ENCODE measurements around the genes BHLHE41 and MANSC4.

DNA sequence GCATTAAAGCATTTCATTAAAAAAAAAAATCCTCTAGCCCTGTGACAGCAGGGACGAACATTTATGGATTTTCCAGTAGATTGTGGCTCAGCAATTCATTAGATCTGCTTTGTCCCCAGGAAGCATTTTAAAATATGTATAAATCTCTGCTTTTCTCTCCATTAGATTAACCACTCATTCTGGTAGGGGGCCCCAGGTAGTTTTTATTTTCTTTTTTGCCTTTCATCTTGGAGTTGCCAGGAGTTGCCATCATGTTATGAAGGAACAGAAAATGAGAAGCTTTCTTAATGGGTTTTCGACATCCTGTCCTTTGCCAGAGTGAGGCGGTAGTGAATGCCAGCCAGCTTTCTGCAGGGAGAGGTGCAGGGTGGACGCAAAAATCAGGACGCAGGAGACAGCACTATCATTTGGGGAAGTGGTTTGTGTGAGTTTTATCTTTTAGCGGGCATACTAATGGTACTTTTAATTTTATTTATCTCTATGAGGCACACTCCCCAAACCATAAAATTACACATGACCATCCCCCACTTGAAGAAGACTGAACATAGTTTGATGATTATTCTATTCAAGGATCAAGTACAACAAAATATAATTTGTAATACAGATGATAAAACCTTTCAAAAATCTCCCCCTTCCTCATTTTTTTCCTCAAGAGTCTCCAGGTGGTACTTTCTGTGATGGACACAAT is 1.7 kb downstream of the RASSF8 start:
- PRO-cap, 5 experiments = no peak in any of the 5 experiments
- RAMPAGE, long total RNA, 2 experiments = no peak in any of the 2 experiments
- RRBS = no CpG with 5 or more reads among the region's 6 CpGs

GRCh38 chr12:26055107-26055577 is 69.7 kb downstream of the BHLHE41 start:
- PRO-cap, 5 experiments = no peak in any of the 5 experiments
- RAMPAGE, long total RNA, 2 experiments = no peak in any of the 2 experiments
- RRBS = no CpG with 5 or more reads among the region's 3 CpGs

DNA sequence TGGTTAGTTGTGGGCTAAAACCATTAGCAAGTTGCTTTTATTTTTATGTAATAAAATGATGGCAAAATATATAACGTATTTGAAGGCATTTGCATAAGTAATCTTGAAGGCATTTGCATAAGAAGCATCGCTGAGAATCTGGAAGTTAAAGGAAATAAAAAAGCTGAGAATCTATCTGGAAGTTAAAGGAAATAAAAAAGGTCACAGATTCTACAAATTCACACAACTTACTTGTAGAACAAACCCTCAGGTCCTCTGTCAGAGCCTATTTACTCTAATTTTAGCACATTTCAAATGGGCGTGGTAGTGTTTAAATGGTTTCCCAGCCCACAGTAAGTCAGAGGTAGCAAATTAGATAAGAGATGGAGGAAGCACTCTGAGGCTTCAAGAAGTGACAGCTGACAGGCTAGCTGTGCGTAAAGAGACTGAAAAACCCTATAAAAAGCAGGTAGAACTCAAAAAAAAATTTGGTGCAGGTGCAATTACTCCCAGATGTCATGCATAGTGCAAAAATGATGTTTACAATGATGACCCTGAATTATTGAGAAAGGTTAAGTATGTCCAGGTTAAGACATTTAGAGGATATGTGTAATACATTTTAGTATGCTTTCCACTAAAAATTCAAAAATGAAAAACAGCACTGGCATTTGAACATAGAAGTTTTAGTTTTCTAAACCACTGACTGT is 7.5 kb downstream of the BHLHE41 start:
- PRO-cap, 5 experiments = no peak in any of the 5 experiments
- RAMPAGE, long total RNA, 2 experiments = no peak in any of the 2 experiments
- RRBS = no CpG with 5 or more reads among the region's 4 CpGs

DNA sequence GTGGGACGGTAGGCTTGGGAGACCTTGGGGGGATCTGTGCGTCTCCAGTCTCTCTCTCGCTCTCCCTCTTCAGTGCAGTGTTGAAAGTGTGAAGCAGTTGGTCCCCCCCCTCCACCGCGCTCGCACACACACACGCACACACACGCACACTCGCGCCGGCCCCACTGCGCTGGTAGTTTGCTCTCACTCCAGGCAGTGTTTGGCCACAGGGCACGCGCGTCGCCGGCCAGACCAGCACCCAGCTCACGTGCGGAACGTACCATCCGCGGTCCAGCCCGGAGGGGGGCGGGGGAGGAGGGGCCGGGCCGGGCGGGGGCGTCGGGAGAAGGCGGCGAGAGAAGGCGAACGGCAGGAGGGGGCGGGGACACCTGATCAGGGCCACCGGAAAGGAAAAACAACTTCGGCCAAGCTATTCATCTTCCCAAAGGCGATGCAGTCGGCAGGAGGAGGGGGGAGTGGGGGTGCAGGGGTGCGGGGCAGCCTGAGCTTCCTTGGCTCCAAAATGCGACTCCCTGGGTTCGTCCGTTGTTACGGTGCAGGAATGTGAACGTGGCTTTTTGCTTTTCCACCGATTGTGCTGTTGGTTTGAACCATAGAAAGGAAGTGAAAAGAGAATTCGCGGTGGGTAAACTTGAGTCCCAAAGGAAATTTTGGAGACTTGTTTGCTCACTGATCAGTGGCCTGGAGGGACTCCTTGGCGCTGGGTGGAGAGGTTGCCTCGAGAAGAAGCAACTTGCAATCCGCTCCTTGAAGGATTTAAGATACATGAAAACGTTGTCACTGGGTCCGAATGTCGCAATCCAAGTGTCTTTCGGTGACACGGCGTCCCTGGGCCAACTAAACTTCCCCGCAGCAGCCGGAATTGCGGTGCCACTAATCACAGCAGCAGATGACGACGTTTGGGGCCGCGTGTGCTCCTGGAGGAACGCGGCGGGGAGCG is at the start of gene BHLHE41:
Gene BHLHE41, minus strand, starts transcription at position 202 of the 940 bp plus-strand sequence.
- PRO-cap, 5 experiments = peak in 4 of 5 experiments; most common plus-strand start position 344 of the sequence (in 2); most common minus-strand start position 201 of the sequence (in 4)
- RAMPAGE, long total RNA, 2 experiments = start-site peak on the minus strand in 1 of 2 experiments, centred at position 210 of the sequence, 19 reads per replicate
- RRBS = 4% methylated on average over 27 of the region's 67 CpGs

DNA sequence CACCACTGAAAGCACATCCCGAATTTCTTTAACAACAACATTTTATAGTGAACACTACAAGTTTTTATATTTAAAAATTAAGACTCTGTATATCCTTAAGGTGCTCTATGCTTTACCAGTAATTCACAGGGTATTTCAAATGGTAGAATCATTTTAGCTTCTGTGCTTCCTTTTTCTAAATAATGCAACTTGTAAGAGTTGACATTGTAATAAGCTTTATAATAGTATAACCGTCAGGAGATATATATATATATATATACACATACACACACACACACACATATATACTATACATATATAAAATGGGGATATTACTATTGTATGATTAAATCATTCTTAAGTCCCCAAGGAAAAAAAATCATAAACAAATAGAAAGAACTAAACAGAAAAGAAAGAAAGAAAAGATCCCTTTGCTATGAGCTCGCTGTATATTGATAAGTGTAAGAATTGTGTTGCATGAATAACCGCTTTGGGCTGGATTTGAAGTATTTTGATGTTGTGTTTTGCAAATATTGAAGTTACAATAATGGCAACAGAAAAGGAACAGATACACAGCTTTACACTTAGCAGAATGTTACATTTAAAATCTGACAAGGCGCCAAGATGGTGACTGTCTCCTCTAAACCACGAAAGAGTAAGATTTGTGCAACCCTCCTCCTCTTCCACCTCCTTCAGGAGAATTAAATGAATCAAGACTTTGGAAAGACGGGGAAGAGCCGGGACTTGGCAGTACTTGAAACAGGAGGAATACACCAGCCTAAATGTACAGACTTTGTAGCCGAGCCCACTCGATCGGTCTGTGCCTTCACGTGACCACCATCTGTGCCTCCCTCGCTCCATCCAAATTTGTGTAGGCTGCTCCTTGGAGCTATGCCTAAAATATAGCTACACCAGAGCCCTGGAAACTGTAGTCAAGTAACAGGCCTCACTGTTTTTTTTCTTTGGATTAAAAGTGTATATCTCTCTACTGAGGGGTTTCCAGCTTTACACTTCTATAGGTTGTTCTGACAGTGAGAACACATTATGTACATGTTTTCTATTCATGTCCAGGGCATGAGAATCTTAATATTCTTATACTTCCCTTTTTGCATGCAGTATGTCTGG is 38.1 kb downstream of the SSPN start:
- PRO-cap, 5 experiments = no peak in any of the 5 experiments
- RAMPAGE, long total RNA, 2 experiments = no peak in any of the 2 experiments
- RRBS = no CpG with 5 or more reads among the region's 13 CpGs

GRCh38 chr12:26337686-26338389 is 142.5 kb downstream of the SSPN start:
- PRO-cap, 5 experiments = no peak in any of the 5 experiments
- RAMPAGE, long total RNA, 2 experiments = no peak in any of the 2 experiments
- RRBS = no CpG with 5 or more reads among the region's 2 CpGs

DNA sequence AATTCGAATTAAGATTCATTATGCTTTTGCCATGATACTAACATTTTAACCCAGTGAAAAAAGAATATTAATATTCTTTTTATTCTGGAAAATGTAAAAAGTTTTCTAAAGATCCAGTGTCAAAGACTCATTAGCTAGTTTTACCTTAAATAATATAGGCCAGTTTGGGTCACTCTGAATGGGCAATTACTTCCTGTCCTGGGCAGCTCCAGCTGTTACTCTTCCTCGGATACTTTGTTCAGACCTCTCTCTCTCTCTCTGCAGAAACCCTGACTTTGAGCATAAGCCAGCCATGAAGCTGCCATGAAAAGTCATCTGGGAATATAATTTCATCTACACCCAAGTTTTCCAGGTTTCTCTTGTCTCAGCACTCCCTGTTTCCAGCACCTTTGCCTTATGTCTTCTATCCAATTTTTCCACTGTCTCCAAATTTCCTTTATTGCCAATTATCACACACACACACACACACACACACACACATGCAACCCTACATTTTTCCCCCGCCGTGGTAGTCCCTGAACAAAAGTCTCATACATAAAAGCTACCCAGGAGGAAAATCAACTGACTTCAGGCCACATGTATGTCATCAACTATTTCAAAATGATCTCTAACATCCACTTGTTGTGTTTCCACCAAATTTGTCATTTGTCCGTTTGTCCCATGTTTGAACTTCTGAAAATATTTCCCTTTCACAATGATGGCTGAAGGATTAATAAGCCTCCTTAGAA is 318.1 kb downstream of the SSPN start:
- PRO-cap, 5 experiments = no peak in any of the 5 experiments
- RAMPAGE, long total RNA, 2 experiments = no peak in any of the 2 experiments
- RRBS = no CpG with 5 or more reads among the region's 5 CpGs

- PRO-cap, 5 experiments = no peak in any of the 5 experiments
- RAMPAGE, long total RNA, 2 experiments = no peak in any of the 2 experiments
- RRBS = no CpG with 5 or more reads among the region's 1 CpG
These were observed 205.1 kb downstream of the ITPR2 start for GRCh38 chr12:26627899-26628376.

GRCh38 chr12:26691477-26692061 is 141.4 kb downstream of the ITPR2 start:
- PRO-cap, 5 experiments = no peak in any of the 5 experiments
- RAMPAGE, long total RNA, 2 experiments = no peak in any of the 2 experiments
- RRBS = no CpG with 5 or more reads among the region's 12 CpGs

DNA sequence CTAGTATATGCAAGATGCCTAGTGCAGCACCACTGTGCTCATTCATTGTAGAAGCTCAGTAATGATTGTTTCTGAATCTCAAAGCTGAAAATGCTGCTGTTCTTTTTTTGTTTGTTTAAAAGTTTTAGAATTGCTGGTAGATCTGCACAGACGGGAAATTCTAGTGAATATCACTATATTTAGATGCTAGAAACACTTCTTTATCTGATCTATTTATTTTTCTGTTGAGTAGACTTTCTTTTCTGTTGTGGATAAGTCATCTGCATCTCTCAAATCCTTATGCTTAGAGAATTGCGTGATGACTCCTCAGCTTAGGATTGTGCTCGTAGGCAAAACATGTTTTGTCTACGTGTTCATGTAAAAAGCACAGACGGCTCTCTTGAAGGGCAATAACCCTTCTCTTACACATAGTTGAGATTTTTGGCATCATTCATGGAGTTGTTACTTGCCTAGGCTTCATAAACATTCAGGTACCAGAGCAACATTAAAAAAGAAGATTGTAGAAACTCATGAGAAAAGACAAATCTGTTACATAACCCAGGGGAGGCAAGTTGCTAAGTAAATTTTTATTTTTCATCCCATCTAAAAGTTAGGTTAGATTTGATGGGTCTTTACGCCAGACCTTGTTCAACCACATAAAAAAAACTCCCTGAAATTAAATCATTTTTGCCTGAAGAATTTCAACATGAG is 18.6 kb downstream of the PPFIBP1 start:
- PRO-cap, 5 experiments = no peak in any of the 5 experiments
- RAMPAGE, long total RNA, 2 experiments = no peak in any of the 2 experiments
- RRBS = no CpG with 5 or more reads among the region's 6 CpGs

GRCh38 chr12:27562019-27562242 is 37.9 kb downstream of the PPFIBP1 start:
- PRO-cap, 5 experiments = no peak in any of the 5 experiments
- RAMPAGE, long total RNA, 2 experiments = no peak in any of the 2 experiments
- RRBS = no CpG with 5 or more reads among the region's 2 CpGs

GRCh38 chr12:27711228-27711874 is 719 bp downstream of the MRPS35 start:
- PRO-cap, 5 experiments = peak in 1 of 5 experiments; most common minus-strand start chr12:27711472 (in 1)
- RAMPAGE, long total RNA, 2 experiments = no peak in any of the 2 experiments
- RRBS = no CpG with 5 or more reads among the region's 16 CpGs

DNA sequence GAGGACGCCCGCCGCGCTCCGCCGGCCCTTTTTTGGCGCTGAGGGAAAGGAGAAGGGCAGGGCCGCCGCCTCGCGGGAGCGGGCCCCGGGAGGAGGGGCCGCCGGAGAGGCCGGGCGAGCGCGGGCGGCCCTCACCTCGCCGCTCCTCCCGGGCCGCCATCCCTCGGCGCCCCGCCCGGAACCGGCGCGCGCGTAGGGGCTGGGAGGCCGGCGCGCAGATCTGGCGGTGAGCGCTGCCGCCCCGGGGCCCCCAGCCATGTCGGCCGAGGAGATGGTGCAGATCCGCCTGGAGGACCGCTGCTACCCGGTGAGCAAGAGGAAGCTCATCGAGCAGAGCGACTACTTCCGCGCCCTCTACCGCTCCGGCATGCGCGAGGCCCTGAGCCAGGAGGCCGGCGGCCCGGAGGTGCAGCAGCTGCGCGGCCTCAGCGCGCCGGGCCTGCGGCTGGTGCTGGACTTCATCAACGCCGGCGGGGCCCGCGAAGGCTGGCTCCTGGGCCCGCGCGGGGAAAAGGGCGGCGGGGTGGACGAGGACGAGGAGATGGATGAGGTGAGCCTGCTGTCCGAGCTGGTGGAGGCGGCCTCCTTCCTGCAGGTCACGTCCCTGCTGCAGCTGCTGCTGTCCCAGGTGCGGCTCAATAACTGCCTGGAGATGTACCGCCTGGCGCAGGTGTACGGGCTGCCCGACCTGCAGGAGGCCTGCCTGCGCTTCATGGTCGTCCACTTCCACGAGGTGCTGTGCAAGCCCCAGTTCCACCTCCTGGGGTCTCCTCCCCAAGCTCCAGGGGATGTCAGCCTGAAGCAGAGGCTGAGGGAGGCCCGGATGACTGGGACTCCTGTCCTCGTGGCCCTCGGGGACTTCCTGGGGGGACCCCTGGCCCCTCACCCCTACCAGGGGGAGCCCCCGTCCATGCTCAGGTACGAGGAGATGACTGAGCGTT is at the start of gene MANSC4:
Gene MANSC4, minus strand, starts transcription at position 162 of the 941 bp plus-strand sequence.
- PRO-cap, 5 experiments = peak in 4 of 5 experiments; most common plus-strand start position 187 of the sequence (in 3); most common minus-strand start position 34 of the sequence (in 4)
- RAMPAGE, long total RNA, 2 experiments = no peak in any of the 2 experiments
- RRBS = 1% methylated on average over 33 of the region's 91 CpGs

DNA sequence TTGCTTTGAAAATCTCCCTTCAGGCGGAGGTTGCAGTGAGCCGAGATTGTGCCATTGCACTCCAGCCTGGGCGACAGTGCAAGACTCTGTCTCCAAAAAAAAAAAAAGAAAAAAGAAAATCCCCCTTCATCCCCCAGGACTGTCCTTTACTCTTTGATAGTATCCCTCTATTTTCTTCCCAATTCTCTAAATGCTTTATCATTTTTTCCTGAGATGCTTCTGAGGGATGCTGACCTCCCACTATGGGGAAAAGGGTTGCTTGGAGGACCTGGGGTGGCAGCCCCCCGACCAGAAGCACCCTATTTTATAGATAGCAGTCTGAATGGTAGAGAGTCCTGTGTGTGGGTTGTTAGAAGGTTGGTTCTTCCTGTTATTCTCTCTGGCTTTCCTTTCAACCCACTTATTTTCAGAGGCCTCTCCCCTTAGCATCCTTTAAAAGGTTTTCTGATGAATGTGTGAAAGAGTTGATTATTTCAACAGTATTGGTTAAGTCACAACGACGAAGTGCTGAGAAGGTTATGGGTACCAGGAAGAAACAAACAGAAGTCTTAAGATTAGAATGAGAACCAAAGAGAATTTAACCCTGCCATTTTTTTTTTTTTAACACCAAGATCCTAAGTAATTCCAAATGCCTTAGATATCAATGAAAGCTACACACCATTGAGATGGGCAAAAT is 20.7 kb upstream of the MANSC4 start:
- PRO-cap, 5 experiments = no peak in any of the 5 experiments
- RAMPAGE, long total RNA, 2 experiments = no peak in any of the 2 experiments
- RRBS = no CpG with 5 or more reads among the region's 6 CpGs

DNA sequence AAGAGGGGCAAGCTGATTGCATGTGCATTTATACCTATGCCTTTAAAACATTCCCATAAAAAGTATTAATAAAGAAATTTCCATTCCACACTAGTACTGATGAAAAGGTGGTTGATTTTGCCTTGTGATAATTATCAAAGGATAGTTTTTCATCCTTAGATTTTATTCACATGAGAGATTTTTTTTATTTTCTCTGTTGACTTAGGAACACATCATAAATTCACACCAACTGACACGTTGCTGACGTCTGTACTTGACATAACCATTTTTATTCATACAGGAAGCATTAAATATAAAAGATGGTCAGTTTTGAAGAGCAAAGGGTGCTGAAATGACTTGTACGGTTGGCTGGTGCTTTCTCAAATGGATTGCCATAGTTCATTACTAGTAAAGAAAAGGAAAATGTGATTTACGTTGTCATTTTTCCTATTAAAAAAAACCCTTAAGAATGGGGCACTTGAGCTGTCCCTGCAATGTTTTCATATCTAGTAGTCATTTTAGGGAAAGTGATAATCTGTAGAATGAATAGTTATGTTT is 22.3 kb upstream of the MANSC4 start:
- PRO-cap, 5 experiments = no peak in any of the 5 experiments
- RAMPAGE, long total RNA, 2 experiments = no peak in any of the 2 experiments
- RRBS = no CpG with 5 or more reads among the region's 4 CpGs

GRCh38 chr12:27970696-27971871 is 1.4 kb downstream of the PTHLH start:
- PRO-cap, 5 experiments = no peak in any of the 5 experiments
- RAMPAGE, long total RNA, 2 experiments = no peak in any of the 2 experiments
- RRBS = 3% methylated on average over 11 of the region's 44 CpGs

DNA sequence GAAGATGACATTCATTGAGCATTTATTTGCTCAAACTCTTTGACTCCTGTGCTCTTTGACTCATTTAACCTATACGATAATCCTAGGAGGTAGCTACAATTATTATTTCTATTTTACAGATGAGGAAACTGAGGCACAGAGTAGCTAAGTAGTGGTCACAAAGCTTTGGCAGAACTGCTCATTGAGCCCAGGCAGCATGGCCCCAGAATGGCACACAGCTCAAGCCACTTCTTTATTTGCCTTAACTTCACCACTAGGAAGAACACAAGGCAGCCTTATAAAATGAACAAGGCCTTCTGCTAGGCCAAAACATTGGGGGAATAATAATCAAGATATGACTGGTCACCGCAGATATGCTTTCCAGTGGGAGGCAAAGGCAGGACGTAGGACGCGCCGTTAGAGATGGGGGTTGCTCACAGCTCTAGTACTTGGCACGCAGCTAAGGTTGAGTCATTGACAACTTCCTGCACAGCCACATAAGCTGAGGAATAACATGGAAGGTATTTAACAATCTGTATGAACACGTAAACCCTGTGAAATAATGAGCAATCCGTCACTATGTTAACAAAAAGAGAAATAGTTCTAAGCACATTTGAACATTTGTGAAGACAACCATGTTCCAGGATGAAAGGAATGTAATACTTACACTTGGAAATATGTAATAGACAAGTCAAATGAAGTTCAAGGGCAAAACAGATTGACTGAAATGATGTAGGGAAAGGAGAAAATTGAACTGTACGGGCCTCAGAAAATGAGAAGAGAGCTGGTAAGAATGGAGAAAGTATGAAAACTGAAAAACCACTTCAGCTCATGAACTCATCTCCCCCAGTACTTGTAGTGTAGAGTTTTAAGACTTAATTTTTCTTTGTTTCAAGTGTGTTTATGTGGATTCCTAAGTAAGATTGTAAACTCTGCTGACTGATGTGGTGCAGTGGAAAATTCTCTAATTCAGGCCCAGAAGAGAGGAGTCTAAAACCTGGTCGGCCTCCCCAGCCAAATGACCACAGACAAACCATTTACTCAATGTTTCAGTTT is 59.5 kb upstream of the CCDC91 start:
- PRO-cap, 5 experiments = no peak in any of the 5 experiments
- RAMPAGE, long total RNA, 2 experiments = no peak in any of the 2 experiments
- RRBS = no CpG with 5 or more reads among the region's 11 CpGs

DNA sequence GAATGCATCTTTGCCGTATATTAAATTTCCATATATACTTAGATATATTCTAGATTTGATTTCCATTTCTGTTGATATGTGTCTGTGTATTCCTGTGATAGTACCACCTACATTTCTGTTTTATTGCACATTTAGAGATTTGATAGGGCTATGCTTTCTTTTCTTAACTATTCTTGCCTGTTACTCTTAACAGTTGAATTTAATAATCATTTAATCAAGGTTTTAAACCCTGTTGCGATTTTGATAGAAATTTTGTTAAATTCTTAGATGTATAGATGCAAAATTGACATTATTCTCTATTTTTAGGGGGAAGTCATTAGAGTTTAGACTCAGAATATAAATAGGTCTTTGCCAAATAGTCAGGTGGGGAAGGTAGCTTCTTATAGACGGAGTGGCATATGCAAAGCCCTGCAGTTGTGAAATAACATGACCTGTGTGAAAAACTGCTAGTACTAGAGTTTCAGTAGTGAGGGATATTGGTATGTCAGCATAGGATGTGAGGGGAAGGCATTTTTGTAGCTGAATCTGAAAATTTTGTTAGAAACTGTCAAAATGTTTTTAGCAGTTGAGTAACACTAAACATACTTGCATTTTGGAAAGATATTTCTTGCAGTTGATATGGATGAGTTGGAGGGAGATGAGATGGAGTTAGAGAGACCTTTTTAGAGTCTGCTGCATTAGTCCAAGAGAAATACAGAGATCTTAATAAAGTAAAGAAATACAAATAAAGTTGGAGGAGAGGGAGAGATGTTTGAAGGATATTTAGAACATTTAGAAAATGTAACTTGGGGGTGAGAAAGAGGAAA is 133.4 kb downstream of the CCDC91 start:
- PRO-cap, 5 experiments = no peak in any of the 5 experiments
- RAMPAGE, long total RNA, 2 experiments = no peak in any of the 2 experiments
- RRBS = no CpG with 5 or more reads among the region's 3 CpGs

GRCh38 chr12:28450082-28450638 is 259.9 kb downstream of the CCDC91 start:
- PRO-cap, 5 experiments = no peak in any of the 5 experiments
- RAMPAGE, long total RNA, 2 experiments = no peak in any of the 2 experiments
- RRBS = no CpG with 5 or more reads among the region's 2 CpGs

DNA sequence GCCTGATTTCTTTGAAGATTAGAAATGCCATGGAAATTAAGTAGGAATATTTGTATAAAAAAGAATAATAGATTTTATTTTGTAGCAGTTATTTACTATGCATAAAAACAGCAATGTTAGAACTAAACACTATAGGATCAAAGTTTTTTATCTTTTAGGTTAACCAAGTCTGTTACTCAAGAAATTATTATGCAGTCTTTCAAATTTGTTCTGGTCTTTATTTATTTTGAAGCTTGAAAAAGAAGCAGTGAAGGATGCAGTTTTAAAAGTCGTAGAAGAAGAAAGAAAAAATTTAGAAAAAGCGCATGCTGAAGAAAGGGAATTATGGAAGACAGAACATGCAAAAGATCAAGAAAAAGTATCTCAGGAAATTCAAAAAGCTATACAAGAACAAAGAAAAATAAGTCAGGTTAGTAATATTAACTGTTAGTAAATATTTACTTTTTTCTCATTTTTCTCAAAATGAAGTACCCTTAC is 262.0 kb downstream of the CCDC91 start:
- PRO-cap, 5 experiments = no peak in any of the 5 experiments
- RAMPAGE, long total RNA, 2 experiments = no peak in any of the 2 experiments
- RRBS = no CpG with 5 or more reads among the region's 2 CpGs